Pericardium (tissue), 1 donor: Measurements from ENCODE around the gene TC2N.

- RRBS: no CpG with 5 or more reads among the region's 18 CpGs
Observed at GRCh38 chr14:91317471-91318123, 73.1 kb upstream of the GPR68 start.

DNA sequence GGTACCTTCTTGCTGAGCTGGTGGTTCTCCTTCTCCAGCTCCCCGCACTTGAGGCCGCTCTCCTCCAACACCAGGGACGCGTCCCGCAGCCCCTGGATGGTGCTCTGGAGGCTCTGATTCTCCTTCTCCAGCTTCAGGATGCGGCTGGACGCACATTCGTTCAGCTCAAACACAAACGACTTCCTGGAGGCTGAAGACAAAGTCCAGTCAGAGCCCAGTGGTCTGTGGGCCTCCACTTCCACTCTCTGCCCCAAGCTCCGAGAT, 76.5 kb upstream of the GPR68 start:
- RRBS: no CpG with 5 or more reads among the region's 10 CpGs

DNA sequence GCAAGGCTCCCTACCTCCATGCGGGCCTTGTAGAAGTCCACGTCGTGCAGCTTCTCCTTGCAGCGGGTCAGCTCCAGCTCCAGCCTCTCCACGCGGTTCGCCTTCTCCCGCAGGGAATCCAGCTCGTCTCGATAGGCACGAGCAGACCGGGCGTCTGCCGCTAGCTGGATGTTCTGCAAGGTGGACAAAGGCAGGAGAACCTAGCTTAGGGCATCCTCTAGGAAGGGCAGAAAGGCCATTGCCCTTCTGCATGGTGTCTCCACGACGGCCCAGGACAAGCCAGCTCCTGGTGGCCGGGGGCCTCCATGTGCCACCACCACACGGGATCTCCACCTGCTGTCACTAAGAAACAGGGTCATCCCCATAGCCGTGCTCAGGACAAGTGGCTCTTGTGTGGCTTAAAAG, 79.6 kb downstream of the CCDC88C start:
- RRBS: no CpG with 5 or more reads among the region's 19 CpGs

- RRBS: no CpG with 5 or more reads among the region's 26 CpGs
Observed at GRCh38 chr14:91367074-91368089, 50.2 kb downstream of the CCDC88C start.

DNA sequence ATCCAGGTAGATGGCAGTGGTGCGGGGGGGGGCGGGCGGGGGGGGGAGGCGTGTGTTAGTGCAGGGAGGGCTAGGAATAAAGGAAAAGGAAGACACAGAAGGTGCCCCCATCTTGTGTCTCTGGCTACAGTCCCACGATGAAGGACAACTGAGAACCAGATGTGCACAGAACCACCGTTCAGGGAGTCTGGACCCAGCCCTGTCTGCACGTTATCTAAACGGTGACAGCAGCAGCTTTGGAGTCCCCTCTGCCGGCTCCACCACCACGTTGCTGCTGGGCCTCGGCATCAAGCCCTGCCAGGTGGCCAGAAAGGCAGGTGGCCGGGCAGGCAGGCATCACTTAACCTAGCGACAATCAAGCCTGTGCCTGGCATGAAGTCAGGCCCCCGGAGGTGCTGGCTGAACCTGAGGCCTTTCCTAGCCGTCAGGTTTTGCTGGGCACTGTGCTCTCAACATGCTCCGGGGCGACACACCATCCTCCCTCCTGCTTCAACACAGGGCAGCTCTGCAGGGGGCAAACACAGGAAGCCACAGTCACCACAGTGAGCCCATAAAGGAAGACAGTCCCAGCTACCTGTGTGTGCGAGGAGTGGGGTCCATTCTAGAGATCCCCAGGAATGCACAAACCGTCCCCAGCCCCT, 45.0 kb downstream of the CCDC88C start:
- RRBS: 28% methylated on average over 7 of the region's 19 CpGs

DNA sequence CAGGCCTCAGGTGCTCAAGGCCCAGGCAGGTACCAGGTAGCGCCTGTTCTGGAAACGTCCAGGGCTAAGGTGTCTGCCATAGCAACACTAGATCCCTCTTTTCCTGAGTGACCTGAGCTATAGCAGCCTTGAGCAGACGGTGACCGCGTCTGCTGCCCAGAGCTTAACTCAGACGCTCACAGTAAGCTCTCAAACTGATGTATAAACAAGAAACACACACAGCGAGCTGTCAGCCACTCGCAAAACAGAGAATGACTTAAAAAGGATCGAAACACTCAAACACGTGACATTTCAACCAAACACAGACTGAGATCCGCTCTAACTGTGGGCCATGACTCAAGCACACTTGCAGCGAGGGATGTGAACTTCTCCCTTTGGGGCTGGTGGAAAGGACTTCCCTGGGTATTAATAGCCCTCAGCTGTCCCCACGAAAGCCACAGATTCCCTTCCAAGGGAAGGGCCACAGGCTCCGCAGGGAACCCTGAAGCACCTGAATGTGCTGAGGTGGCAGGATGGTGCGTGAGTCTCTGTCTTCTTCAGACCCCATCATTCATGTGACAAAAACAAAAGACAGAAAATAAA, 29.1 kb downstream of the CCDC88C start:
- RRBS: no CpG with 5 or more reads among the region's 15 CpGs

DNA sequence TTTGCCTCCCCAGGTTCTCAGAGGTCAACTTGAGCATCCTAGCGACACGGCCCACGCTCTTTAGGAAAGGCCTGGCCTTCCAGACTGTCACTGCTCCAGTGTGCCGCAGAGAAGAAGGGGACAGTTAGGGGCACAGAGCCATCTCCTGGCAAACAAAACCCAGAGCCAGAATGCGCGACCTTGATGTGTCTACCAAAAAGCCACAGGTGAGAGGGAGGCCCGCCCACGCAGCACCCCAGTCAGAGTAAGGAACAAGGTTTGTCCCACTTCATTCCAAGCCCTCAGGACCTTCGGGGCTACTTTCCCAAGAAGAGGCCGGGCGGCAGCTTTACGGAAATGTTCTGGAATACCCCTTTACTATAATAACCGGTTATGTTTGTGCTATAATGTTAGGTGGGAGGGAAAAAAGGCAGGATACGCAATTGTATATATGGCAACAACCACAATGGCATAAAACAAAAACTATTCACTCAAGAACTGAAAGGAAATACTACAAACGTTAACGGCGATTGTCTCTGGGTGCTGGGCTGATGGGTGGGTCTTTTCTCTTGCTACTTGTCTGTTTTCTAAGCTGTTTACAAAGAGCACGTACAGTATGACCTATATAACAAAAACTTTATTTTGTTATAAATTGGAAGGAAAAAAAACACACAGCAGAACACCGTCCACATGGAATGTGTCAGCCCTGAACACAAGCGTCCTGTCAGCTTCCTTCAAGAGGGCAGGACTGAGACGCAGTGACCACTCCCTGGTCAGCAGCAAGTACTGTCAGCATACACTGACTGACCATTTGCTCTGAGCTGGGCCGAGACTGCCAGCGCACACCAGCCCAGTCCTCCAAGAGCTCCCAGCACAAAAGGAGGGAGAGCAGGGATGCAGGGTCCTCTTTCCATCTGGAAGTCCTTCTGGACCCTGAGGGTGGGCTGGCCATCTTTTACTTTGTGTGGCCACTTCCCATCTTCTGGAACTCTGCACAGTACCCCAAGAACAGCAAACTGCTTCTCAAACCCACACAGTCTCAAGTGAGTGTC, 12.2 kb downstream of the CCDC88C start:
- RRBS: no CpG with 5 or more reads among the region's 23 CpGs

- RRBS: no CpG with 5 or more reads among the region's 3 CpGs
Observed at GRCh38 chr14:91830694-91831321, 36.5 kb downstream of the TC2N start.

DNA sequence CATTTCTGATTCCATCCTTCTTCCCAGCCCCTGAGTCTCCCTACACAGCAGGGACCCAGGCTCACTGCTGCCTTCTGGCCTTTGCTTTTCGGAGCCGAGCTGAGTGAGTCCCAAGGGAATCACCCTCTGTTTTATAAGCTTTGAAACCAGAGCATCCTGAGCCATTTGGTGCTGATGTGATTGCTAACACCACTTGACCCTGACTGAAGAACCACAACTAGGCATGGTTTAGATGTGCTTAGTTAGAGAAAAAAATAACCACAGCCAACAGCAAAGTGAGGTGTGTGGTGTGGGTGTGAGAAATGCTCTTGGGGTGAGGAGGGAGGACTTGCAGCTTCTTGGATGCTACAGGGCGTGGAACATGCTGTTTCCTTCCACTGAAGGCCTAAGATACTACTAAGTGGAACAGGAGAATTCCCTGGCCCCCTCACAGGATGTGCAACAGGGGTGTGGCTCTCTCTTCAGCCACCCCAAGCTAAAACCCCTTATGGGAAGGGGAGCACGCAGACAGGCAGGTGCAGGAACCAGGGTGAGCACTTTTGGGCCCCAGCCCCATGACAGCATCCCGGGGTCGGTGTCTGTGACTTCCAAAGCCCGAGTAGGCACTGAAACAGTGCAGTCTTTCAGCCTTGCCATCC, at the start of gene TC2N:
TSS of gene TC2N (minus strand) at position 205 of the 638 bp plus-strand sequence.
- RRBS: no CpG with 5 or more reads among the region's 7 CpGs

GRCh38 chr14:91897154-91897883, 30.0 kb upstream of the TC2N start:
- RRBS: no CpG with 5 or more reads among the region's 10 CpGs

- RRBS: no CpG with 5 or more reads among the region's 6 CpGs
Observed at GRCh38 chr14:91906426-91906994, 39.2 kb upstream of the TC2N start.

DNA sequence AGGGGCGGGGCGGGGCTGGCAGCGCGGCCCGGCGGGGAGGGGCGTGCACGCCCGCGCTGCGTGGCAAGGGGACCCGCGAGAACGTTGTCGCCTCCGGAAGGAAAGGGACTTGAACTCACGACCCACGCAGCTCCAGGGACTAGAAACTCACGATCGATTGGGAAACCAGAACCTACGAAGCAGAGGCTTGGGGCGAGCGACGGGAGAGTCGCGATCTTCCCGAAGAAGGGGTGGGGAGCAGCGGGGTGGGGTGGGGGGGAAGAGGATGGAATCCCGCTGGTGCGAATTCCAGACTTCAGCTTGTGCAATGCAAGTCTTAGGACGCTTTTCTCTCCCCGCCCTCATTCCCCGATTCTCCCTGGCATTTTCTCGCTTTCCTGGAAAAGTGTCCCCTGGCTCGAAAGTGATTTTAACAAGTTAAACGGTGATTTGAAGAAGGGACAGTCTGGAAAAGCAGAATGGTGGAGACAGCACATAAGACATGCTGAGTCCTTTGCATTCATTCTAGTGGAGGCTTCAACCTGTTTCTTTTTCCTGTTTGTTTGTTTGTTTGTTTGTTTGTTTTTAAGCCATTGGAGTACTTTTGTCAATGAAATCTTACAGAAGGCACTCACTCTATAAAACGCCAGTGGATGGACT, 384 bp upstream of the FBLN5 start:
- RRBS: 1% methylated on average over 16 of the region's 37 CpGs

DNA sequence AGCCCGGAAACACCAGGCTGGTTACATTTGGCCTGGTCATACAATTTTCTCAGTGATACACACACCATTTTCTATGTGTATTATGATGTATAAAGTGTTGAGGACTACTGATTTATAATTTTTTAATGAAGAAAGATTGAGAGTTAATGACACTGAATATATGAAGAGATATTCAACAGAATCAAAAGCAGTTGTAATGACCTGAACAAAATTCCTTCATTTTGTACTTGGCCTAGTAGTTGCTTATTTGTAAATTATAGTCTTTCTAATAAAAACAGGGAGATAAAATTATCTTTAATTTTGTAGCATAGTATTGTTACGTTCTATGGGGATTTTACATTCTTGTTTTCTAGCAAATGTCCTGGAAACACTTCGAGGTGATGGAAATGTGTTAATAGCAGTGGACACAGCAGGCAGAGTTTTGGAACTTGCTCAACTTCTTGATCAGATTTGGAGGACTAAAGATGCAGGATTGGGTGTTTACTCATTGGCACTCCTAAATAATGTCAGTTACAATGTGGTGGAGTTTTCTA, 20.1 kb downstream of the CPSF2 start:
- RRBS: no CpG with 5 or more reads among the region's 3 CpGs

DNA sequence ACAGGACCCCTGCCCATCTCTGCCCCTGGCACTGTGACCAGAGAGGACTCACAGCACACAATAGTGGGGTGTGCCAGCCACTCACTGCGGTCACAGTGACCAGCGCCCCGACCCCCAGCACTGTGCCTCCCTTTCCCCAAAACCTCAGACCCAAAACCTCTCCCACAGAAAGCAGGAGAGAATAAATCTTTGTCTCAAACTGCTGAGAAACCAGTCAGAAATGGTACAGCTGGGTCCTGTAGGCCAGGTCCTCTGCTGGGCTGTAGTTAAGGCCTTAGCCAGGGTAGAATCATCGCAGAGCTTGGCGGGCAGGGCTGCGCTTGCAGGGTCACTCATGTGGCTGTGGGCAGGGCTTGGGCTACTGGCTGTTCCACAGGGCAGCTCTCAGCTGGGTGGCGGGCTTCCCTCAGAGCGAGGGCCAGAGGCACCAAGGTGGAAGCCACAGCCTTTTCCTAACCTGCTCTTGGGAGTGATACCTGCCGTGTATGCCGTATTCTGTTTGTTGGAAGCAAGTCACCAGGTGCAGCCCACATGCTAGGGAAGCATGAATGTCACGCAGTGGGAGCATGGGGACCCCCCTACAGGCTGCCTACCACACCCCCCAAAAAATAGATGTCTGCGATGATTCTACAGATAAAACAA, 69.9 kb upstream of the RIN3 start:
- RRBS: no CpG with 5 or more reads among the region's 12 CpGs

GRCh38 chr14:92546288-92547190, 33.0 kb downstream of the RIN3 start:
- RRBS: no CpG with 5 or more reads among the region's 8 CpGs

DNA sequence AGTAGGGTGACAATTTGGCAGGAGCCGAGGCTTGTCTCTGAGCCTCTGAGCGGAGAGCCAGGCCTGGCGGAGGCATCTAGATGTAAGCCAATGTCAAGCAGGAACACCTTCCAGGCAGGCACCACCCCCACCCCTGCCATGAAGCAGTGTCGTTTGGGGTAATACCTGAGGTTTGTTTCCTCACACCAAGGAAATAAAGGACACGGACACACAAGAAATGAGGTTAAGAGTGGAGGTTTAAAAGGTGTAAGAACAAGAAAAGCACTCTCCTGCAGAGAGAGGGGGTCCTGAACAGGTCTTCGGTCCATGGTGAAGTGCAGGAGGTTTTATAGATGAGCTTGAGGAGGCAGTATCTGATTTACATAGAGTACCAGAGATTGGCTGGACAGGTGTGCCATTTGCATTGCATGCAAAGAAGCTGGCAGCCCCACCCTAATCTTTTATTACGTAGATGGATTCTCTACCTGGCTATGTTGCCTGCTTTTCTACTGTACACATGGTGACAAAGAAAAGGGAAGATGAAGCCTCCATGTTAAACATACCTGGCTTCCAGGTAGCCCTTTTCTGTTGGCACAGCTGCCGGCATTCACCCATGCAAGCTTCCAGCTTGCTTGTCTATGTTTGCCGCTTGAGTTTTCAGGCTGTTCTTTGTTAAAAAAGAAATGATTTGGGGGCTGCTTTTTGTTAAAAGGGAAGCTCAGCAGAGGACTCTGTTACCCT, 60.5 kb downstream of the RIN3 start:
- RRBS: no CpG with 5 or more reads among the region's 9 CpGs

- RRBS: no CpG with 5 or more reads among the region's 11 CpGs
Observed at GRCh38 chr14:92615292-92616214, 102.0 kb downstream of the RIN3 start.

DNA sequence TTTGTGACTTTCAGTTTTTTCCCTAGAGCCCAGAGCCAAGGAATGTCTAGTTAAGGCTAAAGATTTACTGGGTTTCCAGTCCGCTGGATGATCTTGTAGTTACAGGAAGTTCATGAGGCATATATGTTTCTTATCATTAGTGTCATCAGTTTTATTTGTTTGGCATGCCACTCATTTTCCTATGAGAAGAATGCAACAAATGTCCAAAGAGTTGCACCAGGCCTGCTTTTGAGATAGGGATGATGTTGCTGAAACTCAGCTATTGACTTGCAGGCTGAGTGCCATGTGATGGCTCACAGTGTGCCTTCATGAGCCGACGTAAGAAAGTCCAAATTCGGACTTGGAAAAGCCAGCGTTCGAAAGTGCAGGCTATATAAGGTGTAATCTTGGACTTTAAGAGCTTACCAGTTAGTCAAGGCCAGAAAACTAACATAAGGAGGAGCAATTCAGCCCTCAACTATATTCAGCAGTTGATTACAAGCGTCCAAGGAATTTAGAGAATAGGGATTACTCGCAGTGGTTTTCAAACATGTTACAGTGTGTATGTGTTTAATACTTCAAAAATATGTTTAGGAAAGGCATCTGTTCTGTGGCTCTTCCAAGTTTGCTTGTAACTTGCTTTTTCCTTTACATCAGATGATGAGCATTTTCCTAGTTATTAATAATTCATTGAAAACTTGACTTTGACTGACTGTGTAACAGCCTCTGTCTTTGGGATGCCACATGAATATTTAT, 101.3 kb downstream of the LGMN start:
- RRBS: no CpG with 5 or more reads among the region's 8 CpGs

DNA sequence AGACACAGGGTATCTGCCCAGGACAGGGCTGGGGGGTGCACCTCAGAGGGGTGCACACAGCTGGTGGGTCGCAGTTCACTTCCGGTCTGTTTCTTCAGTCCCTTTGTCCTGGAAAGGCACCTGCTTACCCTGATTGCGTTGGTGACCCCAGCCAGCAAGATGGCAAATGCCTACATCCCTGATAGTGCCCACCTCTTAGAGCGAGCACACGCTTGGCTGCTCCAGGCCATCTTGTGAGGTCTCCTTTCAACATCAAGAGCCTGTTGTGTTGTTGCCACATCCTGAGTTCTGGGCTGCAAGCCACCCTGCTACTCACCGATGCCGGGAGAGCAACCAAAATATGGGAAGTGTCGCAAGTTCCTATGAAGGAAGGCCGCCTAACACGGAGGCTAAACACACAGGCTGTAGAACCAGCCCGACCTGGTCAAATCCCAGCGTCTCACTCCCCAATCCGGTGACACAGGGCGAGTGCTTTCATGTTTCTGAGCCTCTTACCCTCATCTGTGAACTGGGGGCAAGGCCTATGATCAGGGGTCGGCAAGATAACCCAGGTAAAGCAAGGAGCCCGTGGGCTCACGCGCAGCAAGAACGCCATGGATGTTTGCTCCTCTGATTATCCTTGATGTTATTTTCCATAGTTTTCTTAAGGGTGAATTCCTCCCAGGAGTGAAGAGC, 98.4 kb downstream of the LGMN start:
- RRBS: no CpG with 5 or more reads among the region's 19 CpGs

GRCh38 chr14:92668278-92668746, 80.1 kb downstream of the LGMN start:
- RRBS: no CpG with 5 or more reads among the region's 2 CpGs